Adrenal gland (tissue), 7 donors: Measurements from ENCODE around the genes OTOP2, TSEN54 and LLGL2.

DNA sequence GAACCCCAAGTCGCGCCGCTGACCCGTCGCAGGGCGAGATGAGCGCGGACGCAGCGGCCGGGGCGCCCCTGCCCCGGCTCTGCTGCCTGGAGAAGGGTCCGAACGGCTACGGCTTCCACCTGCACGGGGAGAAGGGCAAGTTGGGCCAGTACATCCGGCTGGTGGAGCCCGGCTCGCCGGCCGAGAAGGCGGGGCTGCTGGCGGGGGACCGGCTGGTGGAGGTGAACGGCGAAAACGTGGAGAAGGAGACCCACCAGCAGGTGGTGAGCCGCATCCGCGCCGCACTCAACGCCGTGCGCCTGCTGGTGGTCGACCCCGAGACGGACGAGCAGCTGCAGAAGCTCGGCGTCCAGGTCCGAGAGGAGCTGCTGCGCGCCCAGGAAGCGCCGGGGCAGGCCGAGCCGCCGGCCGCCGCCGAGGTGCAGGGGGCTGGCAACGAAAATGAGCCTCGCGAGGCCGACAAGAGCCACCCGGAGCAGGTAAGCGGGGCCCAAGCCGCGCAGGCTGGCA, 436 bp downstream of the NHERF1 start:
- PRO-cap, 3 experiments, result peak in 3 of 3 experiments; most common plus-strand start position 337 of the sequence (in 3); most common minus-strand start position 320 of the sequence (in 1)
- RAMPAGE, long total RNA, 4 experiments, result start-site peak on the plus strand in 1 of 4 experiments, centred at position 430 of the sequence, 70 reads per replicate
- RRBS, result 2% methylated on average over 25 of the region's 60 CpGs

GRCh38 chr17:74772618-74773270, 3.4 kb downstream of the NAT9 start:
- PRO-cap, 3 experiments, result no peak in any of the 3 experiments
- RAMPAGE, long total RNA, 4 experiments, result no peak in any of the 4 experiments
- RRBS, result no CpG with 5 or more reads among the region's 8 CpGs

GRCh38 chr17:74788344-74789048, 12.2 kb downstream of the TMEM104 start:
- PRO-cap, 3 experiments, result no peak in any of the 3 experiments
- RAMPAGE, long total RNA, 4 experiments, result no peak in any of the 4 experiments
- RRBS, result no CpG with 5 or more reads among the region's 22 CpGs

DNA sequence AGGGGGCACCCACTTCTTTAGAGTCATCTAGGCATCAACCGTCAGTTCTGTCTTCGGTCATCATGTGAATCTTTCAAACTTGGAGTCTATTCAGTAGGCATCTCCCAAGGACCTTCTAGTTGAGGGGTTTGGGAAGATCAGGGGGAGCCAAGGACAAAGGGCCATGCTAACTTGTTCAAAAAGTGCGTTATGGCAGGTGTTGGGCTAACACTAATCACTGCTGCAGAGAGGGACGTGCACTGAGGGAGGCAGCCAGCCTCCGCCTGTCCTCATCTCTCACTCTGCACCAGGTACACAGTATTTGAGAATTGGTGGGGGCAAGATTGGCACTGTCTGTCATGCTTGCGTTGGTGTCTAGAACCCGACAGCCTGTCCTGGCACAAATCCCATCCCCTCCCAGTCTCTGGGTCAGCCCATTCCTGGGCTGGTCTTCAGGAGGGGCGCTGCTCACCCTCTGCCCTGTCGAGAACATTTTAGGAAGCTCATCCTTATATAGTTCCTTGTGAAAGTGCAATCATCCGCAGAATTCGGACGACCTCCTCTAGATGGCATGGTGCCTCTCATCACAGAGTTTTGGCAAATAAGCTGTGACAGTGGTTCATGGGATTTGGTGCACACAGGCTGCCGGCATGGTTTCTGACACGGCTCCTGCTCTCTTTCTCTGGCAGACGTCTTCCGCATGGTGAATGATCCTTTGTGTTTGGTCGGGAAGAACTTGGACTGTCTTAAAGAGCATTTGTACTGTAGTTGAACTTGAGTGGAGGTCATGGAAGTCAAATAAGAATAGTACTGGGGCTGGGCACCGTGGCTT, 34.2 kb downstream of the TMEM104 start:
- PRO-cap, 3 experiments, result peak in 1 of 3 experiments; most common plus-strand start position 523 of the sequence (in 1); most common minus-strand start position 464 of the sequence (in 1)
- RAMPAGE, long total RNA, 4 experiments, result no peak in any of the 4 experiments
- RRBS, result no CpG with 5 or more reads among the region's 18 CpGs

- PRO-cap, 3 experiments, result no peak in any of the 3 experiments
- RAMPAGE, long total RNA, 4 experiments, result no peak in any of the 4 experiments
- RRBS, result under 1% methylated on average over 3 of the region's 37 CpGs
These were observed 440 bp upstream of the USH1G start for GRCh38 chr17:74923499-74923890.

- PRO-cap, 3 experiments, result no peak in any of the 3 experiments
- RAMPAGE, long total RNA, 4 experiments, result no peak in any of the 4 experiments
- RRBS, result 4% methylated on average over 3 of the region's 28 CpGs
These were observed at the start of gene OTOP2 for GRCh38 chr17:74924017-74924464. Gene OTOP2 (plus strand): TSS chr17:74924273.

DNA sequence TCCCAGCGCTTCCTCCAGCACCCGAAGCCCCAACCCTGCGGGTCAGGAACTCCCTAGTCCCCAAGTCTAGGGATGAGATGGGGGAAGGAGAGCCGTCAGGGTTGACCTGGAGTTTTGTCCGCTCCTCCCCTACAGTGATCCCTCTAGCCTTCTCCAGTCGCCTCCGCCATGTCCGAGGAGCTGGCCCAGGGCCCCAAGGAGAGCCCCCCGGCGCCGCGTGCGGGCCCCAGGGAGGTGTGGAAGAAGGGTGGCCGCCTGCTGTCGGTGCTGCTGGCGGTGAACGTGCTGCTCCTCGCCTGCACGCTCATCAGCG, 348 bp downstream of the OTOP2 start:
- PRO-cap, 3 experiments, result no peak in any of the 3 experiments
- RAMPAGE, long total RNA, 4 experiments, result no peak in any of the 4 experiments
- RRBS, result no CpG with 5 or more reads among the region's 20 CpGs

- PRO-cap, 3 experiments, result no peak in any of the 3 experiments
- RAMPAGE, long total RNA, 4 experiments, result no peak in any of the 4 experiments
- RRBS, result no CpG with 5 or more reads among the region's 4 CpGs
These were observed 4.7 kb upstream of the CDR2L start for GRCh38 chr17:74982740-74983155.

- PRO-cap, 3 experiments, result peak in 2 of 3 experiments; most common plus-strand start chr17:75012944 (in 2); most common minus-strand start chr17:75013084 (in 2)
- RAMPAGE, long total RNA, 4 experiments, result no peak in any of the 4 experiments
- RRBS, result under 1% methylated on average over 21 of the region's 35 CpGs
These were observed 546 bp downstream of the MRPL58 start for GRCh38 chr17:75012766-75013665.

DNA sequence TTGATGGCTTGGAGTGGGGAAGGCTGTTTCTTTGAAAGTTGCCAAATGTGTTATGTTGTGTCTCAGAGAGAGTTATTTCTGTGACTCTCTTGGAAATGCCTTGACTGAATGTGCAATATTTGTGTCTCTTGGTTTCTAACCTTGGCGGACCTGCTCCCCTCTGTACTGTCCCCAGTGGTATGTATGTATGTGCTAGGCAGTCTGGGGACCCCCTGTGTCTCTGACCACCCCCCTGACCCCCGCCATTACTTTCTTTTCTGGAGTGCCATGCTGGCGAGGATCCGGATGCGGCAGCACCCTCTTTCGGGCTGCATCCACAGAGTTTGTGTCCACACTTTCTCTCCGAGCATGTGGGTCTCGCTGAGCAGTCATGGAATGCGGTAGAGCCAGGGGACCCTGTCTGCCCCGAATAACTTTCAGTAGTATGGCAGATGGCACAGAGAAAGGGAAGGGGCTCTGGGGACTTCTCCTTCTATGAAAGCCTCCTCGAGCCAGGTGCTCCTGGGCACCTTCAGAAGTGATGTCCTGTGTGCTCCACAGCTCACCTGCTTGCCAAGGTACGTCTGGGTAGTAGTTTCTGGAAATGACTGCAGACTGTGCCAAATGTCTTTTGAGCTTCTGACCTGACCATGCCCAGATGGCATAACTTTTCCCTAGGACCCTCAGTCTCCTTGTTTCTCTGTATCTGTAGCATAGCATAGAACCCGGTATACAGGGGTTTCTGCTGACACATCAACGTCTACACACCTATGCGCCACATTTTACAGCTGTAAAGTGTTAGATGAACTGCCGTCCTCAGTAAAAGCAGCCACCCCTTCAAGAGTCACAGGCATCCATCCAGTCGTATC, 17.1 kb downstream of the KCTD2 start:
- PRO-cap, 3 experiments, result no peak in any of the 3 experiments
- RAMPAGE, long total RNA, 4 experiments, result no peak in any of the 4 experiments
- RRBS, result no CpG with 5 or more reads among the region's 17 CpGs

DNA sequence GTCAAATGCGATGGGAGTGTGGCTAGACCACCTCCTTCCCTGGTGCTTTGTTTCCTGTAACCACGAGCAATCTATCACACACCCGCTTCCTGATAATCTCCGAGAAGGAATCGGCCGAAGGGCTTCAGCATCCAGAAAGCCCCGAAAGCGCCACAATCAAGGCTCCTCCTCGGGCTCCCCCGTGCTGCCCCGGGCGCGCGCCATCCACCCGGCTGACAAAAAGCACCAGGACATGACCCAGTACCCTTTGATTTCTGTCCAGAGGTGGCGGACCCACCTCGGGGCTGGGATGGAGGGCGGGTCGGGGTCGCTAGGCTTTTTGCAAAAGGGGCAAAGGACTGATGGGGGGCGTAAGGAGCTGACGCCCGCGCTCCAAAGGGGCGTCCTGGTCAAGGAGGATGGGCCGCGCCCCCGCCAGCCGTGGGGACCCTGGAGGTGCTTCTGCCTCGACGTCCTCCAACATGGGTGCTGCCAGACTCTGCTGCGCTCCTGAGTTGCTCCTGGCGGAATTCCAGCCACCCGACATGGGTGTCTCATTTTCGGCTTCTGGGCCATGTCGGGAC, 636 bp upstream of the ARMC7 start:
- PRO-cap, 3 experiments, result no peak in any of the 3 experiments
- RAMPAGE, long total RNA, 4 experiments, result no peak in any of the 4 experiments
- RRBS, result no CpG with 5 or more reads among the region's 36 CpGs

GRCh38 chr17:75265447-75266544, 4.1 kb downstream of the MRPS7 start:
- PRO-cap, 3 experiments, result no peak in any of the 3 experiments
- RAMPAGE, long total RNA, 4 experiments, result no peak in any of the 4 experiments
- RRBS, result 88% methylated on average over 4 of the region's 21 CpGs

DNA sequence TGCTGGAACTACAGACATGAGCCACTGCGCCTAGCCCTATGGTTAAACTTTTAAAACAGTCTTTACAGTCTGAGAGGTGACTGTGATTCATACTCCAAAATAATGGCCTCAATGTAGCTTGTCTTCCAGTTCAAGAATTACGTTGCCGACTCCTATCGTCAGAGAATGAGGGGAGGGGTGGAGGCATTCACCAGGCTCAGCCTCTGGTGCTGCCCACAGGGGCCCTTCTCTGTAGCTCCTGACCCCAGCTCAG, 1.3 kb downstream of the MIF4GD start:
- PRO-cap, 3 experiments, result peak in 2 of 3 experiments; most common plus-strand start position 128 of the sequence (in 1)
- RAMPAGE, long total RNA, 4 experiments, result no peak in any of the 4 experiments
- RRBS, result no CpG with 5 or more reads among the region's 4 CpGs

DNA sequence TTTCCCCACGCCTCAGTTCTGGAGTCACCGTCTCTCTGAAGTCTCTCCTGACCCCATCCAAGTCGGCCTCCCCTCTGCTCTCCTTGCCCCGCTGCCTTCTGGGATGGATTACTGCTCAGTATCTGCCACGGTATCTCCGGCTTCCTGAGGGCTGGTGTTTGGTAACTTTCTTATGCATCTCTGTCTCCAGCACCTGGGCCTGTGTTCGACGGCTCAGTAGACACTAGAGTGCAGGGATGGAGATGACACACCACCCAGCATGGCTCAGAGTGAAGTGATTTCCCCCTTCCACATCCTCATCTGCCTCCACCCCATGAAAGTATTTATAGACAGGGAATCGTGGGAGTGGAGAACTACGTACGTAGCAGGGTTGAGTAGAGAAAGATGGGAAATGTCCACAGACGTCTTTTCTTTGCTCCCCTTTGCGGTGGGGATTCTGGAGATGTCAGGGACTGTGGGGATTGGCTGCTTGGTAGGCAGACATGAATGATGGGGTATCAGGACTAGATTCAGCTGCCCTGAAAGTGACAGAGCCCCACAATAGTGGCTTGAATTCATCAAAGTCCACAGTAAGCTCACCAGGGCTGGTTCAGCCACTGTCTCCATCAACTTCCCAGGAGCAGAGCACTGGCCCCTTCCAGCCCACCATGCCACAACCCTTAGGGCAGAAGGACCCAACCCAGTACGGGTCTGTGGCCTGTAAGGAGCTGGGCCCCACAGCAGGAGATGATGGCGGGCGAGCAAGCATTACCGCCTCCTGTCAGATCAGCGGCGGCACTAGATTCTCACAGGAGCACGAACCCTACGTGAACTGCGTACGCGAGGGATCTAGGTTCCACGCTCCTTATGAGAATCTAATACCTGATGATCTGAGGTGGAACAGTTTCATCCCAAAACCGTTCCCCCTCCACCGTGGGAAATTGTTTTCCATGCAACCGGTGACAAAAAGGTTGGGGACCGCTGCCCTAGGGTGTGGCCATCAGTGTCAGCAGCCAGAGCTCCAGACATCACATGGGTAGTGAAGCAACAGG, 12.0 kb upstream of the SLC25A19 start:
- PRO-cap, 3 experiments, result peak in 1 of 3 experiments; most common plus-strand start position 373 of the sequence (in 1); most common minus-strand start position 298 of the sequence (in 1)
- RAMPAGE, long total RNA, 4 experiments, result no peak in any of the 4 experiments
- RRBS, result no CpG with 5 or more reads among the region's 29 CpGs

DNA sequence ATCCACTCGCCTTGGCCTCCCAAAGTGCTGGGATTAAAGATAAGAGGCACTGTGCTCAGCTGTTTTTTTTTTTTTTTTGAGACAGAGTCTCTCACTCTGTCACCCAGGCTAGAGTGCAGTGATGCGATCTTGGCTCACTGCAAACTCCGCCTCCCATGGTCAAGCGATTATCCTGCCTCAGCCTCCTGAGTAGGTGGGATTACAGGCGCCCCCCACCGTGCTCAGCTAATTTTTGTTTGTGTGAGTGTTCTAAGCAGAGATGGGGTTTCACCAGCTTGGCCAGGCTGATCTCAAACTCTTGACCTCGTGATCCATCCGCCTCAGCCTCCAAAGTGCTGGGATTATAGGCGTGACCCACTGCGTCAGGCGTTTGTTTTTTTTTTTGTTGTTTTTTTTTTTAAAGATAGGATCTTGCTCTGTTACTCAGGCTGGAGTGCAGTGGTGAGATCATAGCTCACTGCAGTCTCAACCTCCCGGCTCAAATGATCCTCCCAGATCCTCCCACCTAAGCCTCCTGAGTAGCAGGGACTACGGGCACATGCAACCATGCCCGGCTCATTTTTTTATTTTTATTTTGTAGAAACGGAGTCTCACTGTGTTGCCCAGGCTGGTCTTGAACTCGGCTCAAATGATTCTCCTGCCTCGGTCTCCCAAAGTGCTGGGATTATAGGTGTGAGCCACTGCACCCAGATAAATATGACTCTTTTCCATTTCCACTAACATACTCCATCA, 37.2 kb downstream of the GRB2 start:
- PRO-cap, 3 experiments, result no peak in any of the 3 experiments
- RAMPAGE, long total RNA, 4 experiments, result no peak in any of the 4 experiments
- RRBS, result 97% methylated on average over 1 of the region's 17 CpGs

DNA sequence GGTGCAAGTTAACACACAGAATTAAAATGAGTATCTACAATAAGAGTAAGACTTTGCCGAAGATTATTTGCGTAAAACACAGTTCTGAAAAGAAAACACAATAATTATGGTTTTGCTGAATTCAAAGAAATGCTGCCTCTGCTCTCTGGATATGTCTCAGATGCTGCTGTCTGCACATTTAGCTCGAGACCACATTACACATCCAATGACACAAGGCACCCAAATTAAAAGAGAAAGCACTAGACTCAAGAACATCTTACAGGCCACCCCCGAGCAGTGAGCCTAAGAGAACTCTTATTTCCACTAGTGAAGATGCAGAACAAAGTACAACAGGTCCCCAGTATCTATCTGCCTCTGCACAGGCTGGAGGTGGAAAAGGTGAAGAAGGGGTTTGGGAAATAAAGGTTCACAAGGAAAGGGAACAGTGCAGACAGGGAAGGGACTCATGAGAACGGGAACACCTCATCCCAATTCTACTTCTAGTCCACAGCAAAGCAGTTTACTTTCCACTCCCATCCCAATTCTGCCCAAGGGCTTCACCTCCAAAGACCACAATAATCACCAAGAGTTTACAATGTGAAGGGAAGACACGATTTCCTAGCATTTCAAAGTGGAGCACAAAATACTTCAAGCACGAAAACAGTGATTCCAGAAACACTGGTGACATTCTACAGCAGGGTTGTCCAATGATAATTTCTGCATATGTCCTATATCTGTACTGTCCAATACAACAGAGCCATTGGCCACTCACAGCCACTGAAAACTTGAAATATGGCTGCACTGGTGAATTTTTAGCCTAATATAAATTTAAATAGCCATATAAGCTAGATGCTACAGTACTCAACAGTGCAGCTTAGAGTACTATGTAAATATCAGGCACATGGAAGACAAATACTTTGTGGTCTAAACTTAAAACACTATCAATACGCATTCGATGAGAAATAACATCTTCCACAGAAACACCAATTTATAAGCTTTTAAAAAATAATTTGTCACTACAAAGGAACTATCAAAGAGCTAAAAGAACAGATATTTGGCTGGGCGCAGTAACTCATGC, 33.2 kb downstream of the GRB2 start:
- PRO-cap, 3 experiments, result no peak in any of the 3 experiments
- RAMPAGE, long total RNA, 4 experiments, result no peak in any of the 4 experiments
- RRBS, result no CpG with 5 or more reads among the region's 10 CpGs

- PRO-cap, 3 experiments, result peak in 3 of 3 experiments; most common plus-strand start chr17:75460175 (in 2); most common minus-strand start chr17:75460019 (in 2)
- RAMPAGE, long total RNA, 4 experiments, result no peak in any of the 4 experiments
- RRBS, result no CpG with 5 or more reads among the region's 10 CpGs
These were observed 3.2 kb downstream of the TMEM94 start for GRCh38 chr17:75459313-75460351.

DNA sequence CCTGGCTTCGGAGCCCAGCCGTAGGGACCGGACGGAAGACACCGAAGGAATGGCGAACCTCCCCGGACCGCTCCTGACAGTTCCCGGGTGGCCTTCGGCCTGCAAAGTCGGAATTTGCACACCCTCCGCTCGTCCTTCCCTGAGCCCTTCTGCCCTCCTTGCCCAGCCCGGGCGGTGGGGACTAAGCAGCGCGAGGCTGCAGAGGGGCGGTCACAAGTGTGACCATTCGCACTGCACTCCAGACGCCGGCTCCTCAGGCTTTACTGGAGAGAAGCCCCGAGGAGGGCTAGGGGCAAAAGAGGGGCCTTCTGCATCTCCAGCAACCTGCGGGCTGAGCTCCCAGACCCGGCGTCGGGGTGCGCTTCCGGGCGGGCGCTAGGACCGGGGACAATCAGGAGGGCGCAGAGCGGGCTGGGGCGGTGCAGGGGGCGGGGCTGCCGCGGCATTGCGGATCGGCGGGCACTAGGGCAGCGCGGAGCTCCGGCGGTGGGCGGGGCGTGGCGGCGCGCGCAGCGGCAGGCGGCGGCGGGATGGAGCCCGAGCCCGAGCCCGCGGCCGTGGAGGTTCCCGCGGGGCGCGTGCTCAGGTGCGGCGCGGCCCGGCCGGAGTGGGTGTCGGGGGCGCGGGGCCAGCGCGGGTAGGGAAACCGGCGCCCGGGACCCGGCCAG, at the start of gene TSEN54:
TSS of gene TSEN54 (plus strand) at position 498 of the 668 bp plus-strand sequence.
- PRO-cap, 3 experiments, result peak in 3 of 3 experiments; most common plus-strand start position 498 of the sequence (in 2); most common minus-strand start position 353 of the sequence (in 3)
- RAMPAGE, long total RNA, 4 experiments, result no peak in any of the 4 experiments
- RRBS, result 2% methylated on average over 33 of the region's 77 CpGs

GRCh38 chr17:75525647-75525867, at the start of gene LLGL2:
Gene LLGL2 (plus strand): TSS chr17:75525697.
- PRO-cap, 3 experiments, result peak in 3 of 3 experiments; most common plus-strand start chr17:75525697 (in 2)
- RAMPAGE, long total RNA, 4 experiments, result no peak in any of the 4 experiments
- RRBS, result 1% methylated on average over 27 of the region's 32 CpGs

- PRO-cap, 3 experiments, result no peak in any of the 3 experiments
- RAMPAGE, long total RNA, 4 experiments, result no peak in any of the 4 experiments
- RRBS, result no CpG with 5 or more reads among the region's 15 CpGs
These were observed 16.5 kb downstream of the MYO15B start for GRCh38 chr17:75603796-75604745.